HTERT-HM (cell line): ENCODE results near the gene LAMA3.

GRCh38 chr18:23688805-23690081 is at the start of gene LAMA3:
Gene LAMA3, plus strand, starts transcription at chr18:23689453.
- RRBS: 5% methylated on average over 31 of the region's 102 CpGs

GRCh38 chr18:23749657-23749988 is 60.4 kb downstream of the LAMA3 start:
- RRBS: no CpG with 5 or more reads among the region's 2 CpGs

DNA sequence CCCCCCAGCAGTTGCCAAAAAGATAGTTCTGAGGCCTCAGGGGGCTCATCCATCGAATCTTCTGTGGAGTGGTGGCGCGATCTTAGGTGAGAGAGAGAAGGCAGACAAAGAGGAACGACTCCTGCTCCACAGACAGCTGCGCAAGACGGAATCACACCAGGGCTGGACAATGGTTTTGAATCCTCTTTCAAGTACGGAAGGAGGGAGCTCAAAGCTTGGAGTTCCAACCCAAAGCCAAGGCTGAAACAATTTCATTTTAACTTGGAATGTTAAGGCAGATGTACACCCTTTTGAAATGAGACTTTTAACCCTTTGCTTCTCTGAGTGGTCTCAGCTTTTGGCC is 68.2 kb downstream of the LAMA3 start:
- RRBS: no CpG with 5 or more reads among the region's 7 CpGs

DNA sequence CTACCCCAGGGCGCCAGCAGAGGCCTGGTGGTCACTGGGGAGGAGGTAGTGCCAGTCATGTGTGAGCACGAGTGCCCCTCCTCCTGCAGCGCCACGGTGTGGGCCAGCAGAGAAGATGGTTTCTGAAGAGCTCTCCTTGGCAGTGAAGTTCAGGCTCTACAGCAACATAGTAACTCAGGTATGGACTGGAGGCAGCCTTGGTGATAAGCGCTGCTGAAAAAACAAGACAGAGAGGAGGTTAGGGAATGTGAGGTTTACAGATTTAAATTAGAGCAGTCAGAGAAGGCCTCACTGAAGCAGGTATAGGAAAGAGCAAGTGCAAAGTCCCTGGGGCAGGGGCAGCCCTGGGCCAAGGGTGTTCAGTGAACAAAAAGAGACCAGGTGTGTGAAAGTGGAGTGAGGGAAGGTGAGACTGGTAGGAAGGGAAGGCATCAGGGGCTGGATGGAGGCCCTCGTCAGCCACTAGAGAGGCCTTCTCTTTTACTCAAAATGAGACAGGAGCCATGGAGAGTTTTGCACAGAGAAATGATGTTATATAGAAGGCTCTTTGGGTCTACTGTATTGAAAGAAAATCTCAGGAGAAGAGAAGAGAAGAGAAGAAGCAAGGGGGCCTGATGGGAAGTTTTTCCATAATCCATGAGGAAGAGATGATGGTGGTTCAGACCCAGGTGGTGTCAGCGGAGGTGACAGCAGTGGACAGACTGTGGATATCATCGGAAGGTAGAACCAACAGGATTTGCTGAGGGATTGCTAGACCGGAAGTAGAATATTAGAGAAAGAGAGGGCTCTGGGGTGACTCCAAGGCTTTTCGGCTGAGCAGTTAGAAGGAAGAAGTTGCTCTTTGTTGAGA is 89.7 kb downstream of the LAMA3 start:
- RRBS: no CpG with 5 or more reads among the region's 10 CpGs

GRCh38 chr18:23828400-23828786 is 139.1 kb downstream of the LAMA3 start:
- RRBS: no CpG with 5 or more reads among the region's 3 CpGs

DNA sequence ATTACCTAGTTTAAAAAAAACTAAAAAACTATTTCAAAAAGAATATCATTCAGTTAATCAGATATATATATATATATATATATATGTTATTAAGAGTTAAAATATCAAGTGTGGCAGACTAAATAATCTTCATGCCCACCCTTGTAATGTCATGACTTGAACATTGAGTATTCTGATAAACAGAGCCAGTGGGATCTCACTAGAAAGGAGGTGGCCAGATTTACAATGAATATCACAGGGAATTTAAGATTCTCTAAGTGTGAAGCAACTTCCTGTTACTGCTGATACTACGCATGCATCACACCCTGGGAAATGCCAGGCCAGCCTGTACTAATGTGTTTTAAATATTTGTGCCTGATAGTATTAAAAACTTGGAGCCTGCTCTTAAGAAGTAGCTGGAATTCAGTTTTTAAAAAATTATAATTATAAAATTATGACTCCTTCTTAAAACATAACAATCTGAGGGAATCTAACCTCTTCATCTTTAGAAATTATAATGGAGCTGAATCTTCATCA is 148.3 kb downstream of the LAMA3 start:
- RRBS: no CpG with 5 or more reads among the region's 1 CpG

DNA sequence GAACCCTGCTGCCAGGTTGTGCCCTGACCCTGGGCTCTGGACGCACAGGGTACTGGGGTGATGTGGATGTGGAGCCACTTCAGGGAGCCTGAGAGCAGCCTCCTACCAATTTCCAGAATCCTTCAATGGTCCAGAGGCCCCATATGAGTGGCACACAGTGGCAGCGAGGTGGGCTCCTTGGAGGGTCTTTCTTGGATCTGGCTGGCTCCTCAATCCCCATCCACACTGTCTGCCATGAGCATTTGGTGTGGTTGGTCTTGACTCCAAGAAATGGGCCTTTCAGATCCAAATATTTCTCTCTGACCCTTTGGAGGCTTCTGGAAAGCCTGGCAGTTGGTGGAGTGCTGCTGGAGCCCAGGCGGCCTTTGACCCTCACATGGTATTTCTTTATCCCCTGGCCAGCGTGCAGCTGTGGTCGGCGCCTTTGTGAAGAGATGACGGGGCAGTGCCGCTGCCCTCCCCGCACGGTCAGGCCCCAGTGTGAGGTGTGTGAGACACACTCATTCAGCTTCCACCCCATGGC is 157.9 kb downstream of the LAMA3 start:
- RRBS: no CpG with 5 or more reads among the region's 10 CpGs

DNA sequence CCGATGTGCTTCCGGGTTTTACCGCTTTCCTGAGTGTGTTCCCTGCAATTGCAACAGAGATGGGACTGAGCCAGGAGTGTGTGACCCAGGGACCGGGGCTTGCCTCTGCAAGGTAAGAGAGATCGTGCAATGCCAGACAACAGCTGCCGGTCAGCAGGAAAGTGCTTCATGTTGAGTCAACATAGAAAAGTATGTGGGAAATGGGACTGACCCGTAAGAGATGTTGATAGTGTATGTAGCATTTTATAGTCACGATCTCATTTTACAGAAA is 156.7 kb upstream of the TTC39C start:
- RRBS: 38% methylated on average over 5 of the region's 8 CpGs

GRCh38 chr18:23881625-23882116 is 132.9 kb upstream of the TTC39C start:
- RRBS: no CpG with 5 or more reads among the region's 12 CpGs

- RRBS: no CpG with 5 or more reads among the region's 2 CpGs
These were observed 81.9 kb upstream of the TTC39C start for GRCh38 chr18:23932626-23933017.

GRCh38 chr18:23949670-23950362 is 64.7 kb upstream of the TTC39C start:
- RRBS: no CpG with 5 or more reads among the region's 7 CpGs

DNA sequence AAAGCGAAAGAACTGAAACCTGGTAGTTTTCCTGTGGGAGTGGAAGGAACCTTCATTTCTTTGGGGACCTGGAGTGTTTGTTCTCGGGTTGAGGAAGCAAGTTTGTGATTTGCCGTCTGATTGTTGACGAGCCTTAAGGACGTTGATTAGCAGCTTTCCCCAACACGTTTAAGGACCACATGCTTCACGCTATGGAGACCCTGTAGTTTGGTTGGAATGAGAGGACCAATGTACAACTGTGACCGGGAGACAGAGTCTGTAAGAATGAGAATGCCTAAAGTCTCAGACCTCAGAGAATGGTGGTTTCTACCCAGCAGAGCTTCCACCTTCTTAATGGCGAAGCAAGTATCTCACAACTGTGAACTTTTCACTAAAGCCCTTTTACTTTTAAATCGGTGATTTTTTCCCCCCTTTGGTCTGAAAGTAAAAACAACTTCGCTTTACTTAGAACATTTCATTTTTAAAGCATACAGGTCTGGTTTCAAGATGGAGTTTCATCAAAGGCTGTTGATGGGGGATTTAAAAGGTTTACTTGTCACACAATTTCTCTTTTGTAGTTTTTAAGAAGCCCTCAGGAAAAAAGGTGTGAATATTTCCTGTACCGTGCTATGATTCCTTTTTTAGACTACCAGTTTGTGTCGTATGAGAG is 1.4 kb downstream of the TTC39C start:
- RRBS: no CpG with 5 or more reads among the region's 13 CpGs

DNA sequence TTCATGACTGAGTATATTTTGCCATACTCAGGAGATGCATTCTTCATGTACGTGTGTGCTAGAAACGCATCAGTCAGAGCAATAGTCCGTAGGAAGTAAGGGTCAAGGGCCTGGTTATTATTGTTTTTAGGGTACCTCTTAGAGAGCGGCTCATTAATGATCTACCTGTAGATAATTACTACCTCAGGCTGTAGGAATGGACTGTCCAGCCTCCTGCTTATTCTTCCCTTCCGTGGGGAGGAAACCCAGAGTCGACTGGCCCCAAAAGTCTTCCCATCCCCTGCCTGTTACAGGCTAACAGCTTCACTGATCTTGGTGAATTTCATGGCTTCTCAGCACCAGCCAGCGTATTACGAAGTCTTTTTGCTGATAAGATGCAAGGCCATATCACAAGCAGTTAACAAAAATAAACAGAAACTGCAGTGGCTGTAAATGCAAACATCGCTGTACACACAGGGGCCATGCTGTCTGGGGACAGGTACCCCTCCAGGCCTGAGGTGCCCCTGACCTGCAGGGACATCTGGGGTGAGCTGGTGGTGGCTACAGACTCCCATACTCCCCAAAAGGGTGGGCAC is 36.5 kb downstream of the TTC39C start:
- RRBS: no CpG with 5 or more reads among the region's 9 CpGs

DNA sequence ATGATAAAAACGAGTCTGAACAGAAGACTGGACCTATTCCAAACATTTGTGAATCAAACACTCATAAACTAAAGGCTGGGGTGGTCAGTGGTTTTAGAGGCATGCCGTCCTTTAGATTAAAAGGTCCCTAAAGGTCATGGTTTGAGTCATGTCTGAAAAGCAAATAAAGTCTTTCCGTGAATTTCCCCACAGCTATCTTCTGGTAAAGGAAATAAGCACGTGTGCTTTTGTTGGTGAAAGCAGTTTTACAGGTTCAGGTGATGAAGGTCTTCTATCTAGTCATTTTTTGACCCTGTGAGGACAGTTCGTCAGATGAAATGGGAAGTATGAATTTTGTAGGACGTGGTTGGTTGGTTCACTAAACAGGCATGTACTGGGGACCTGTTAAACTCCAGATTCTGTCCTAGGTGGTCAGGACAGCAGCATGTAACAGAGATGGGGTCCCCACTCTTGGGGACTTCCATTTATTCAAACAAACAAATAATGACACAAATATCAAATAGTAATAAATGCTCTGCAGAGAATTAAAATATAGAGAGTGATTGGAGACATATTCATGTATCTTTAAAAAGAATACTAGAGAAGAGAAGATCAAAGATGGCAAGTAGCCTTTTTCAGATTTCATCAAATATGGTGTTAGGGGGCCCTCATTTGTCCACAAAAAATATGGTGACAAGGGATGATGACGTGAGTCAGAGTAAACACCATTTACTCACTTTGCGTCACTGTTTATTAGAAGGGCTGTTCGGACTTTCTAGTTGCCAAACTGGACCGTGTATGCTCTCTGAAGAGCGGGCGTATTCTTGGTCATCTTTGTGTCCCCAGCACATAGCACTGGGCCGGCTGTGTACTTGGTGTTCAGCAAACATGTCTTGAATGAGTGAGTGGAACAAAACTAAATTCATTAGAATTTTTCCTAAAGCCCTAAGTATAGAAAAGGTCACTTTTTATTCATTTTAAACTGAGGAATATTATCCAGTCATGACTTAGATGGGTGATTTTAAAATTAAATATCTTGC is 37.3 kb downstream of the TTC39C start:
- RRBS: no CpG with 5 or more reads among the region's 13 CpGs

- RRBS: no CpG with 5 or more reads among the region's 7 CpGs
These were observed 37.8 kb downstream of the OSBPL1A start for GRCh38 chr18:24359910-24360146.

DNA sequence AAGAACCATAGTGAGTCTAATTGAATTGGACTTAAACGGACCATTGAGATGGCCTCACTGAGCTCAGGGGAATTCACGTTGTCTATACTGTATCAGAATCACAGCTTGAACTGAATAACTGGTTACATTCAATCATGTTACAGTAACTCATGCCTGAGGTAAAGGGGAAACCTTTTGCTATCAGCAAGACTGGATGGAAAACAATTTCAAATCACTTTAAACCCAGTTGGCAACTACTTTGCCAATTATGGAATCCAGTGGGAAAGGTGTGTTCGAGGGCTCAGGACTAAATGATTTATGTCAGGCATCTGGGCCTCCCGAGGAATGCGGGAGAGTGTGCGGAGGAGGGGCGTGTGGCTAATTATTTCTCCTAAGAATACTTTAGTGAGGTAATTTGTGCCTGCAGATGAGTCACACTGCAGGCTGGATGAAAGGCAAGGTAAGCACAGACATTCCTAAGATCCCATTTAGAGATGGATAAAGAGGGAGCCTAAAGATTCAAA is 100.1 kb downstream of the HRH4 start:
- RRBS: no CpG with 5 or more reads among the region's 7 CpGs

DNA sequence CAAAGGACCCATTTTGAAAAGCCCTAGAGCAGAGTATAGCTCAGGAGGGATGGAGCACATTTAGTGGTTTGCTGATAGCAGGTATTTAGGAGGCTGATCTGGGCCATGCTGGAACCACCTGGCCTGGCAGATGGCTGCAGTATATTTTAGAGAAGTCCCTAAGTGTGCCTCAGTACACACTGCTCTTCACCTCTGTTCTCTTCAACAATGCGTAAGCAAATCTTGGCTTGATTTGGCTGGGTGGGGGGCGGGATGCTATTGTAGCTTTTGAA is 171.9 kb downstream of the HRH4 start:
- RRBS: no CpG with 5 or more reads among the region's 2 CpGs

DNA sequence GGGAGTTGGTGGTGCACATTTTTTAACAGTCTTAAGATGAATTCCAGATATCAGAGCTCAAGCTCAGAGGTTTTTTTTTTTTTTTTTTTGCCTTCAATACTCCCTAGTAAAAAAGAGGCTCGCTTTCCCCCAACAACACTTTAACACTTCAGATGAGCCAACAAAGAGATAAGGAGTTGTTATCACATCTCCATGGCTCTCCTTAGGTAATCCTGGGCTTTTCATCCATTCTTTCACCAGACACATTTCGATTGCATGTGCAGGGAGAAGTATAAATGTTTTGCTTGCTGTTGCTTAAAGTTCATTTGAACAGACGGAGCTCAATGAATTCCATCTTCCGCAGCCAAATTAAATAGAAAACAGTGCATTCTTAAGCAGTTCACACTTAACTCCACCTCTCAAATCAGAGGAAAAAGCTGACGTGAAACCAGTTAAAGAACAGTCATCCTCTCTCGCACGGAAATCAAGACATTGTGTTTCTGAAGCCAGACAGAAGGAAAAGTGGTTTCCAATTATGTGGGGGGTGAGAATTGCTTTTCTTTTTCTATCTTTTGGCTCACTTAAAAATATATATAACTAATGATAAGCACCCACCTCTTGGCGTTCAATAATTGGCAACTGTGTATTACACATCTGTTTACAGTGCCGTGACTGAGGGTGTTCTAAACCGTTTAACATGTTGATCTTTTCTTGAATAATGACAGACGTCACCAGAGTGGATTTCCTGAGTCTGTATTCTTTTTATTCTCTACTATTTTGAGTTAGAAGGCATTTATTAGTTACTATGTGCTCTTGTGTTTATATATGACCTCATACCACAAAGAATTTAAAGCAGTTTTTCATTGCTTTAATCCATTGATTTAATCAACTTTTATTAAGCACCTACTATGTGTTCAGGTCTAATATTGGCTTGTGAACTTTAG is 118.1 kb downstream of the ZNF521 start:
- RRBS: no CpG with 5 or more reads among the region's 11 CpGs

GRCh38 chr18:25466981-25467835 is 115.2 kb upstream of the ZNF521 start:
- RRBS: no CpG with 5 or more reads among the region's 5 CpGs

DNA sequence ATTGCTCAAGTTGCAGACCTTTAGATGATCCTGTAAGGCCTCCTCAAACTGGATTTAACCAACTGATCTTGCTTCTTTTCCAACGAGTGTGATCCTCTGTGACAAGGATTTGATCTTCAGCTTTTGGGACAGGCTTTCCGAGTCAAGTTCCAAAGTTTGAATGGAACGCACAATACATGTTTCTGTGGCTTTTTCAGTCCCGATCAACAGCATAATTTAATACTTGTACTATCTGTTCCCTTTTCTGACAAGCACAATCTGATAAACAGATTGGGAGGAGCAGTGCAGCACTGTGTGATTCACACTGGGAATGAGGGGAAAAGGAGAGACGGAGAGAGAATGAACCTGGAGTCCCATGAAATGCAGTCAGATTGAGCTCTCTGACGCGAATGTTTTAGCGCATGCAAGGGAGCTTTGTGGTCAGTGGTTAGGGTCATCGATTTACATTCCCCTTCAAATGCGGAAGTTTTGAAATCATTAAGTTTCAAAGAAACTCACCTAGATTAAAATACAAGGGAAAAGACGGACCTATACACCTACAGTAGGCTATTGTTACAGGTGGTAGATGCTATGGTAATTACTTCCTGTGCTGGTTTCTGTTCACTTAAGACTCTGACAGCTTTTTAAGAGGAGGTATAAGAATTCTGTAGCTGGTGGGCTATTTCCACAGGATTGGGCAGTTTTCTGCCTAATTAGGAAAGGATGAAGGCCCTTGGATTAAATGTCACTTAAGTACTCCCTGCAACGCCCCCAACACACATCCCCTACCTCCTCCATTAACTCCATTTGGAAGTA is 99.6 kb downstream of the KCTD1 start:
- RRBS: no CpG with 5 or more reads among the region's 12 CpGs